Gallbladder (tissue), 1 donor: ENCODE data around the genes ANO4, GNPTAB and HSP90B1.

DNA sequence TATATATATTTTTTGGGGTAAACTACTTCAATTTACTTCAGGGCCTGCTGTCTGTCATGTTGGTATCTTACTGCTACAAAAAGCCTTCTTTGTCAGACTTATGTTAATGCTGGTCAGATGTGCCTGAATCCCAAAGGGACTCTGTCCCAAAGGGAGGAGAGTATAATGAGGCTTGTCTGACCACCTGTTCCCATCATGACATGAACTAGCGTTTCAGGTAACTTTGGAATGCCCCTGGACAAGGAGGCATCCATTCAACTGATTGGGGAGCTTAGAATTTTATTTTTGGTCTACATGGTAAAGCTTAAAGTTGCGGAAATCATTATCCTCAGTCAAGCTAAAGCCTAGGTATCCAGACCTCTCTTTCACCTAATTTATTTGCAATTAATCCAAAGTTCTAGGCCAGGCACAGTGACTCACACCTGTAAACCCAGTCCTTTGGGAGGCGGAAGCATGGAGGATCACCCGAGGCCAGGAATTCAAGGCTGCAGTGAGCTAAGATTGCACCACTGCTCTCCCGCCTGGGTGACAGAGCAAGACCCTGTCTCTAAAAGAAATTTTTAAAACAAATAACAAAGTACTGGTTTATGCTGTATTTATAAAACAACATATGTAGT, 25.0 kb upstream of the TMPO start:
- PRO-cap: unidirectional peak, plus-strand start at position 464 of the sequence

DNA sequence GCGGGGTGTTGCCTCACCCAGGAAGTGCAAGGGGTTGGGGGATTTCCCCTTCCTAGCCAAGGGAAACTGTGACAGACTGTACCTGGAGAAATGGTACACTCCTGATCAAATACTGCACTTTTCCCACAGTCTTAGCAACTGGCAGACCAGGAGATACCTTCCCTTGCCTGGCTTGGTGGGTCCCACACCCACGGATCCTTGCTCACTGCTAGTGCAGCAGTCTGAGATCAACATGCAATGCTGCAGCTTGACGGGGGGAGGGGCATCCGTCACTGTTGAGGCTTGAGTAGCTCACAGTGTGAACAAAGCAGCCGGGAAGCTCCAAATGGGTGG, 409.5 kb upstream of the GARIN6 start:
- PRO-cap: no peak

DNA sequence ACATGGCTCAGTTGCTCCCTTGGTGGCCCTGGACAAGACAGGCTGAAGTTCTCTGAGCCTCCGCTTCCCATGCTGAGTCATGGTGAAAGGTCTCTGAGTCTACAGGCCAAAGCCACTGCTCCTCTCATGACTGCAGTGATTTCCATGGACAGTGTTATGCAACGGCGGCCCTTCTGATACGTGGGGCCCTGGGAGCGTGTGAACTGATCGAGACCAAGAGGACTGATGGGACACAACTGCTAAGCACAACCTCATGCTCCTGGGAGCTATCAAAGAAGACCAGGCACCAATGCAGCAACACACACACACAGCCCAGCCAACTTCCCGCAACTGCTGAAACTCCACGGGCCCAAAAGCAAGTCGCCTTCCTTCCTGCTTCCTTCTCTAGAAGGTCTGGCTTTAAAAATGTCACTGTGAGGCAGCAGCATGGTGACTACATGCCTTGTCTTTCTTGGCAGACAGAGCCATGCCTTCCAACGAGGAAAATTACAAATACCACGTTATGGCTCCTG, 10.5 kb upstream of the ACTR6 start:
- PRO-cap: no peak

DNA sequence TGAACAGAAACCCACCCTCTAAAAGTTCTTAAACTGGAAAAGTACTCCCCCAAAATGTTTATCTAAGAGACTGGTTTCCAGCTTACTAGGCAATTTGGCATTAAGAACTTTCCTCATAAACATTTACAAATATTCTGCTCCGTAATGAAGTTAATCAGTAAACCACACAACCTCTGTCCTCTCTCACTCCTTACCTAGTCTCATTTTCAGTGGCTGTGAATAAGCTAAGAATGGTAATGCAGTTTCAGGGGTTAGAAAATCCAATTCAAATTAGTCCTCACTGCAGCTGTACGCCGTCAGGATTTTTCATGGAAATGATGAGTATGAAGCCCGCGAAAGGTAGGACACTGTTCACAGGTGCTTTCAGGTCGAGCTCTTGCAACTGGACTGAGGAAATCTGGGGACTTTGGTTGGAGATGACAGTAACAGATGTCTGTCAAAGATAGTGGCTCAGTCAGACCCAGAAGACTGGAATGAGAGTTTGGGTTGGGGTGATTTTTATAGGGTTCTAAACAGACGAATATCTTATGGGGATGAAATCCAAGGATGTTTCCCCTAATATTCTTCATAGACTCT, 29.6 kb downstream of the NR1H4 start:
- PRO-cap: unidirectional peak, plus-strand start at position 203 of the sequence; unidirectional peak, plus-strand start at position 263 of the sequence; bidirectional peak, plus-strand start at position 463 of the sequence, minus-strand start at position 389 of the sequence

- PRO-cap: no peak
Measured at GRCh38 chr12:100577292-100578418, 4.2 kb downstream of the GAS2L3 start.

- PRO-cap: no peak
Measured at GRCh38 chr12:100794308-100795172, at the start of gene ANO4. TSS of gene ANO4 (plus strand) at chr12:100794776.

GRCh38 chr12:101680196-101680588, 17.2 kb upstream of the CHPT1 start:
- PRO-cap: no peak

GRCh38 chr12:101712414-101712793, 15.0 kb downstream of the CHPT1 start:
- PRO-cap: no peak

- PRO-cap: no peak
Measured at GRCh38 chr12:101749348-101750109, 10.3 kb upstream of the SYCP3 start.

DNA sequence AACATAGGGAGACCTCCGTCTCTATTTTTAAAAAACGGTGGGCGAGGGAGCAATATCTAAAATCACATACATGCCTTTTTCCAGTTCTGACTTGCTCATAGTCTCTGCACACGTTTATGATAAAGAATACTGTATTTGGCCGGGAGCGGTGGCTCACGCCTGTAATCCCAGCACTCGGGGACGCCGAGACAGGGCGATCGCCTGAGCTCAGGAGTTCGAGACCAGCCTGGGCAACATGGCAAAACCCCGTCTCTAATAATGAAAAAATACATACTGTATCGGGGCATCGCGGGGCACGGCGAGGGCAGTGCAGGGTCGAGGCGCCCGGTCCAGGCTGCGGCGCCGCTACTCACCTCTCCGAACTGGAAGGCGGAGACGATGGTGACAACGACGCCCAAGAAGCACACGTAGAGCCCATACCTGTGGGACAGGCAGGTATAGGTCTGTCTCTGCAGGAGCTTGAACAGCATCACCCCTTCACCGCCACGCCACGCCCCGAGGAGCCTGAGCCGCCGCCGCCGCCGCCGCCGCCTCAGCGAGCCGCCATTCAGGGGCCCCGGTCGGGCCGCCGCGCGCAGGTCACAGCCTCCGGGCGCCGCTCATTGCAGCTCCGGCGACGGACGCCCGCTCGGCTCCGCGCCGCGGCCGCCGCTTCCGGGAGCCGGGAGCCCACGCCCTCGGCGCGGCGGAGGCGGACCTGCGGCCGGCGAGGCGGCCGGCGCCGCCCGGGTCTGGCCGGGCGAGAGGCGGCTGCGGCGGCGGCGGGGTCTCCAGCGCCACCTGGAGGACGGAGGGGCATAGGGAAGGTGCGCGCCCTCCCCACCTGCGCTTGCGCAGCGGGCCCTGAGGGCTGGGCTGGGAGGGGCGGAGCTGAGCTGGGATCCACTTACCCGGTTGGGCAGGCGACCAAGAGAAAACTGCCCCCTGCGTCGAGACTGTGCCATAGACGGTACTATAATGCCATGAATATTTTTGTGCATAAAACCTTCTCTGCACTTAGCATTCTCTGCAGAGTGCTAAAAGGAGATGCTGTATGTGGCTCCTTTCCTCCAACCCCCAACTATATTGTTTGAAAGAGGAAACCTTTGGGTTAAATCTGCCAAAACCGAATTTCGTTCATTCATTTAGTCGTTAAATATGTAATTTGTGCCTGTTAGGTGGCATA, at the start of gene GNPTAB:
TSS of gene GNPTAB (minus strand) at position 754 of the 1,165 bp plus-strand sequence.
- PRO-cap: bidirectional peak, plus-strand start at position 550 of the sequence, minus-strand start at position 364 of the sequence; unidirectional peak, minus-strand start at position 653 of the sequence; unidirectional peak, minus-strand start at position 754 of the sequence

DNA sequence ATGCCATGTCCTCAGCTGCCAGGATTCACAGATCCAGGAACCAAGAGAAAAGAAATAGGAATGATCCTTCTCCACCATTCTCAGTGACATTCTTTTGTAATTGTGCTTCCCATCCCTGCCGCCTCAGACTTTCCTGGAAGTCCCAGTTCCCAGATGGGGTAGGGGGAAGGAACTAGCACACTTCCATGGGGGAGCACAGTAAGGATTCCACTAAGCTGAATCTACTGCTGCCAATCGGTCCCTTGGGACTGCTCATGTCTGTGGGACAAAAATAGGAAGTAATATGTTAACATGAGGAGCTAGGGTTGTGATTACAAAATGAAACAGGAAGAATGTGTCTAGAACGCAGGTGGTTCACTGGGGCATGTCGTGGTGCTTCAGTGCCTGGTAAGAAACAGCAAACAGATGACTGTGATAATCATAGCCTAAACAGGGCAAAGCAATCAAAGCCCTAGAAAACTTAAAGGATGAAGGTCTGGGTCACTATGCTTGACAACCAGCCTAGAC, 51.6 kb downstream of the WASHC3 start:
- PRO-cap: no peak

GRCh38 chr12:102425211-102425633, 55.1 kb downstream of the IGF1 start:
- PRO-cap: no peak

DNA sequence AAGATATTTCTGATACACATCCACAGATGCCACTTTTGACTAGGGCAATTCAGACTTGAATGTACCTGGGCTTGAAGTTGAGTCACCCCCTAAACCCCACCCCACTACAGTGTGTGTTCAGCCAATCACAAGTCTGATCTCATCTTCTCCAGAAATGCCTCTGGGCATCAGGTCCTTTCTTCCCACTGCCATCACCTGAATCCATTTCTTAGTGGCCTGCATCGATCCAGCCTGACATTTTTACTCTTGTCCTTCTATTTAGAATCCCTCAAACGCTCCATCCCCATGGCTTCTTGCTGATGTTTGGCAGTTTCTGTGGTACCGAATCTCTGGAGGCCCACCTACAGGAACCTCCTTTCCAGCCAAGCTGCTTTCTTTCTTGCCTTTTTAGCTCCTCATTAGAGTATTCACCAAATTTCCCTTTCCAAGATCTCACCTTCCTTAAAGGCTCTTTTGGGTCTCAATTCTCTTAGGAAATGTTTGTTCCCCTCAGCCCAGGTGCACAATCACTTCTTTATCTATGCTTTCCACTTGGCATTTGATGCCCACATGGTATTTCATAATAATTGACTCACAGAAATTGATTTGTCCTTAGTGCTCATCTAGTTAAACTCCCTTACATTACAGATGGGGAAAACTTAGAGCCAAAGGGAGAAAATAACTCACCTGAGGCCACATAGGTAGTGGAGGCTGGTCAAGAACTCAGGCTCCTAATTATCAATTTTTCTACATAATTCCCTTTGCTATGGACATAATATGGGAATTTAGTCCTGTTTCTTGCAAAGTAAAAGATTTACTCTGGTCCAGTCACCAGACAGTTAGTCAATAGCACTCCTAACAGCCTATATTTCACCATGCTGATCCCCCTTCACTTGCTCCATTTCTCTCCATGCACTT, 2.1 kb downstream of the PAH start:
- PRO-cap: no peak

DNA sequence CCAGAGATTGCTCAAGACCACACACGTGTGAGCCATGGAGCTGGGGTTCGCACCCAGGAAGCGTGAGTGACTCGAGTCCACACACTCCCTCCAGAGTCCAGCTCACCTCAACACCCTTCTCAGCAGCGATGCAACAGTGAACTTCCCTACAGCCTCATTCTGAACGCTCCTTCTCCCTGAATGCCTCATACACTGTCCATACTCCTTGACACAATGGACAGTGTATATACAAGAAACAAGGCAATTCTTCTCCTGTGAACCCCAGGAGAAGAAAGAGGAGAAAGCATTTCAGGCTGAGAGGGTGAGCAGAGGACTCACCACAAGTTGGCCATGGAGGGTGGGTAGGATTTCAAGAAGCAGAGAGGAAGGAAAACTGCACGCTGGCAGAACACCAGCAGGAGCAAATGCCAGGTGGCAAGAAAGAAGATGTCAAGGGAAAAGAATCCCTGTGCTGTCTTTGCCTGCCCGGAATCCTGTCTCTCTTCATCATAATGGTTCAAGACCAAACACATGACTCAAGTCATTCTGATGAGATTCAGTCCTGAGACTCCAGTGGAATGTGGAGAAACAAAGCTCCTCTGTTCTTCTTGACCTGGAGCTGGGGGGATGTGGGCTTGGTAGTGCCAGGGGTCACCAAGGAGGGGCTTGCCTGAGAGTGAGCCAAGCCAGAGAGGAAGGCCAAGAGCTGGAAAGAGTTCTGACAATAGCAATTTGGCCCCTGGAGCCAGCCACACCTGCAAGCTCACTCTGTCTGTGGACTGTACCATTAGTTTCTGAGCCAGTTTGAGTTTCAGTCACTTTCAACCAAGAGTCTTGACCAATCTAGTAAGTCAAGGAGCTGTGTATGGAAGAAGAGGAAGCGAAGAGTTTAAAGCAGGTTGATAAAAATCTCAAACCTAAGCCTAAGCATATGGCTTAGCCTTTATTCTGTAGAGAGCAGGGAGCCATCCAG, 38.8 kb downstream of the NT5DC3 start:
- PRO-cap: no peak

DNA sequence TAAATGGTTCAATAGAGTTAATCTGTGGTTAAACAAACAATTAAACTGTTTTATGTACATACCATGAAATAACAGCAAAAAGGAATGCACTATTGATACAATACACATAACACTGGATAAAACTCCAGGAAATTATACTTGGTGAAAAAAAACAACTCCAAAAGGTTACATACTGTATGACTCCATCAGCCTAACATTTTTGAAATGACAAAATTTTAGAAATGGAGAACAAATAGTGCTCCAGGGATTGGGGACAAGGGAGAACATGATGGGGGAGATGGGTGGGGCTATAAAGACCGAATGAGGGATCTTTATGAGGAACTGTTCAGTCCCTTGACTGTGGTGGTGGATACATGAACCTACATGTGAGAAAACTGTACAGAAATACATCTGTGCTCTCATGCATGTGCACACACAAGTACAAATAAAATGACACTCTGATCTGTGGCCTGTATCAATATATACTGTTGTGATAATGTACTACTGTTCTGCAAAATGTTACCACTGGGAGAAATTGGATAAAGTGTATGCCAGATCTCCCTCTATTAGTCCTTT, 2.3 kb downstream of the NT5DC3 start:
- PRO-cap: no peak

GRCh38 chr12:103840190-103841149, 564 bp downstream of the NT5DC3 start:
- PRO-cap: no peak

DNA sequence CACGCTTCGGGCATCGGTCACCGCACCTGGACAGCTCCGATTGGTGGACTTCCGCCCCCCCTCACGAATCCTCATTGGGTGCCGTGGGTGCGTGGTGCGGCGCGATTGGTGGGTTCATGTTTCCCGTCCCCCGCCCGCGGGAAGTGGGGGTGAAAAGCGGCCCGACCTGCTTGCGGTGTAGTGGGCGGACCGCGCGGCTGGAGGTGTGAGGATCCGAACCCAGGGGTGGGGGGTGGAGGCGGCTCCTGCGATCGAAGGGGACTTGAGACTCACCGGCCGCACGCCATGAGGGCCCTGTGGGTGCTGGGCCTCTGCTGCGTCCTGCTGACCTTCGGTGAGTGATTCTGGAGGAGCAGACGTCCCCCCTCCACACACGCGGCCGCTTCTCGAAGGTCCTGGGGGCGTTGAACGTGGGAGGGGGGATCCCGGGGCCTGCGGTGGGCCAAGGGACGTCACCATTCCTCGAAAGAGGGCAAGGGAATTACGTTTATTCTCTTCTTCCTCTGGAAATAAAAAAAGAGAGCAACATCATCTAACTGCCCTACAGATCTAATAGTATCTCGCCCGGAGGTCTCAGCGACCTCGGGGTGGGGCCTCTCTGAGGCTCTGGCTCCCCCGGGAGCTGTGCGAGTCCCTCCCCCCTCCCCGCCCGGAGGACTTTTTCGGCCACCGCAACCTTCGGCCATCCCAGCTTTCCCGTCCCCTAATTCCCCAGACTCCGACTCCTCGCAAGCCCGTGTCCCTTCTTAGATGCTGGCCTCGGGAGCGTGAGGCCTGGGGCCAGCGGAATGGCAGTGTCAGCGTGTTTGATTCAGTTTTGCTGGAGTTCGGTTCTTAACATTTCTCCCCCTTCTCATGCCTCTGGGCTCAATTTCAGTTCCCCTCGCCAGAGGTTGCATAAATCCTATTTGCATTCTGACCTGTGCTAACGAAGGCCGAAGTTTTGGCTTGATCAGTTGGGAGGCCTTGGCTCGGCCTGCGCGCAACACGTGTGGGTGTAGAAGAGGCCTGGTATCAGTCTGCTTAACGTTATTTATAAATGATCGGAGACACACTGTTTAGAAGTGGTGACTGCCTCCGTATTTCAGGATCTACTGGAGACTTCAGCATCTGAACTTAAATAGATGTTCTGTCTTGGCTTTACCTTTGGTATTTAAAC, at the start of gene HSP90B1:
TSS of gene HSP90B1 (plus strand) at position 180 of the 1,159 bp plus-strand sequence.
- PRO-cap: bidirectional peak, plus-strand start at position 180 of the sequence, minus-strand start outside the sequence; bidirectional peak, plus-strand start at position 355 of the sequence, minus-strand start at position 340 of the sequence

DNA sequence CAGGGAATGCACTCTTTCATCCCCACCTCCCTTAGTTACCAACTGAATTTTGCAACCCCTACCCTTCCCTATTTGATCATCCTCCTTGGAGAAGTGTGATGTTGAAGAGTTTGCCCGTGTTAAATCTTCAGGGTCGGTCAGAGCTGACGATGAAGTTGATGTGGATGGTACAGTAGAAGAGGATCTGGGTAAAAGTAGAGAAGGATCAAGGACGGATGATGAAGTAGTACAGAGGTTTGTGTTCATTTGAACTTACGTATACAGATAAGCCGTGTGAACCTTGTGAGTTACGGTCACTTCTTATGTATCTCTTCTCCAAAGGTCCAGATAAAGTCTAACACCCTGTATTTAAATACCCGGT, 1.2 kb downstream of the HSP90B1 start:
- PRO-cap: no peak

DNA sequence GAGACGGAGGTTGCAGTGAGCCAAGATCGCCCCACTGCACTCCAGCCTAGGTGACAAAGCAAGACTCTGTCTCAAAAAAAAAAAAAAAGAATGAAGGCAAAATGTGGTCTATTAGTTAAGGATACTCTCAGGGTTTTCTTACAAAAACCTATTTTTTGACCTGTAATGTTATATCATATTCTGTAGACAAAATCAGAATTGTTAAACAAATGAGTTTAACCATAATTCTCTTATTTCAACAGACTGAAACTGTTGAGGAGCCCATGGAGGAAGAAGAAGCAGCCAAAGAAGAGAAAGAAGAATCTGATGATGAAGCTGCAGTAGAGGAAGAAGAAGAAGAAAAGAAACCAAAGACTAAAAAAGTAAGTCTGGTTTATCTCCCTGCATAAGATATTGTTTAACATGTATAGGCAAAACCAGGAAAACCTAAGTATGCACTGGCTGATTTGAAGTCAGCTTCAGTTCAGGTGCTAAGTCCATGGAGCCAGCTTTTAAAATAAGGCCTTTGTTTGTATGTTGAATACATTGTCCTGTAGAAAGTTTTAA, 8.0 kb downstream of the HSP90B1 start:
- PRO-cap: no peak

DNA sequence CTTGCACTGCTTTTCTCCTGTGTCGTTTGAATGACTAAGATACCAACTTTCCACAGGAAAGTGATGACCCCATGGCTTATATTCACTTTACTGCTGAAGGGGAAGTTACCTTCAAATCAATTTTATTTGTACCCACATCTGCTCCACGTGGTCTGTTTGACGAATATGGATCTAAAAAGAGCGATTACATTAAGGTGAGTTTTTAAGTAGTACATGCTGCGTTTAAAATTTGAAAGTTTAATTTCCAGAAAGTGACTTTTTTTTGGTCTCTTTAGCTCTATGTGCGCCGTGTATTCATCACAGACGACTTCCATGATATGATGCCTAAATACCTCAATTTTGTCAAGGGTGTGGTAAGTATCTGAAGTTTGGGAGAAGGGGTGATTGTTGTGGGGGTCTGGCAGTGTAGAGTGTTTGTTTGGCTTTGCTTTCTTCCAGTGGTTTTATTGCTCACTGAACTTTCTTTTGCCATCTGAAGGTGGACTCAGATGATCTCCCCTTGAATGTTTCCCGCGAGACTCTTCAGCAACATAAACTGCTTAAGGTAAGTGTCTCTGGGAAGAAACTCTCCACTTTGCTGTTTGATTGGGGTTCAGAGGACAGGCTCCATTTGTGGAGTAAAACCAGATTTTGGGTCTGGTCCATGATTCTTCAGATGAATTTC, 11.3 kb downstream of the HSP90B1 start:
- PRO-cap: no peak